Ishikawa (cell line): ENCODE results near the genes SNCG and NUTM2D.

- RRBS = 4% methylated on average over 3 of the region's 53 CpGs
Observed at GRCh38 chr10:86364703-86365543, 1.7 kb downstream of the GRID1 start.

DNA sequence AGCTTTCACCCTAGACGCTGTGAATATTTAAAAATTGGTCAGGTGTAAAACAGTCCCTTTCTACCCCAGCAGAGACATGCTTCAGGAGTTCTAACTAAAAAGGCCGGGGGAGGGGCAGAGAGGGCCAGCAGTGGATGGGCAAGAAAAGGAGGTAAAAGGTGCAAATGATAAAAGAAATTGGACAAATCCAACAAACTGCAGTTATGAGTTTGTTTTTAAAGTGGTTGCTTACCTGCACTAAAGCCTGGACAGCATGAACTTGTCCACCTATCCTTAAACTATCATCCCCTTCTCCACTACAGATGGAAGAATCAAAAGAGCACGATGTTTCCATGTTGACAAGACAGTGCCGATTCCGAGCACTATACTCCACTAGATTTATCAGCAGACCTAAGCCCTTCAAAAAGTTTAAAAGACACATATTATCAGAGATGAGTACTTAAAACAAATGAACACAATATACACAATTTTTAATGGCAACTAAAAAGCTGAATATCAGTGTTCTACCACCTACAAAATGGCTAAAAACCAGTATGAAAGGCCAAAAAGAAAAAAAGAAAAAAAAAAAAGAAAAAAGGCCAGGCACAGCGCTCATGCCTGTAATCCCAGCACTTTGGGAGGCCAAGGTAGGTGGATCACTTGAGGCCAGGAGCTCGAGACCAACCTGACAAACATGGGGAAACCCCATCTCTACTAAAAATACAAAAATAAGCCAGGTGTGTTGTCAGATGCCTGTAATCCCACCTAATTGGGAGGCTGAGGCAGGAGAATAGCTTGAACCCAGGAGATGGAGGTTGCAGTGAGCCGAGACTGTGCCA, 69.6 kb downstream of the WAPL start:
- RRBS = no CpG with 5 or more reads among the region's 8 CpGs

DNA sequence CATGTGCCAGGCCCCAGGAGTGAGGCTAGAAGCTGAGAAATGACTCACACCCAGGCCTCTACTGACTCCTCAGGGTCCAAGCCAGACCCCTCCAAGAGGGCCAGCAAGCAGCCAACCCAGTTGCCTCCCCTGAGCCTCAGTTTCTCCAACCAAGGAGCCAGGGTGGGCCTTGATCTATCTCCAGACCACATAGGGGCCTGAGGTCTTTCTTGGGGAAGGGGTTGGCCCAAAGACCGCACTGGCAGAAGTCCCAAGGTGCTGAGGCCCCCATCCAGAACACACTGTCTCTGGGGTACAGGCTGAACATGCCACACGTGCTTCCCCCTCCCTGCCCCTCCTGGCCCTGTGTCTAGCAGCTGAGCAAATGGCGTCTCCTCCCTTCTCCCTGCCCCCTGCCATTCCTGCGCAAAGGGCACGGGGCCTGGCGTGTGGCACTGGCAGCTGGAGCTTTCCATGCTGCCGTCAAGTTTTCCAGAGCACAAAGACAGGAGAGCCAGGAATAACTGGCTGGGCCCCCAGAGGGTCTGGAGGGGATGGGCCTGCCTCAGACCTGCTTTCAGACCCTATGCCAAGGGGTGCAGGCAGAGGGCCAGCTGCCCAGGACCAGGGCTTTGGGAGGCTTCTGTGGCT, 978 bp upstream of the LDB3 start:
- RRBS = no CpG with 5 or more reads among the region's 7 CpGs

- RRBS = no CpG with 5 or more reads among the region's 8 CpGs
Observed at GRCh38 chr10:86689302-86689844, 21.1 kb downstream of the LDB3 start.

GRCh38 chr10:86710911-86711954, 42.9 kb downstream of the LDB3 start:
- RRBS = 2% methylated on average over 63 of the region's 107 CpGs

DNA sequence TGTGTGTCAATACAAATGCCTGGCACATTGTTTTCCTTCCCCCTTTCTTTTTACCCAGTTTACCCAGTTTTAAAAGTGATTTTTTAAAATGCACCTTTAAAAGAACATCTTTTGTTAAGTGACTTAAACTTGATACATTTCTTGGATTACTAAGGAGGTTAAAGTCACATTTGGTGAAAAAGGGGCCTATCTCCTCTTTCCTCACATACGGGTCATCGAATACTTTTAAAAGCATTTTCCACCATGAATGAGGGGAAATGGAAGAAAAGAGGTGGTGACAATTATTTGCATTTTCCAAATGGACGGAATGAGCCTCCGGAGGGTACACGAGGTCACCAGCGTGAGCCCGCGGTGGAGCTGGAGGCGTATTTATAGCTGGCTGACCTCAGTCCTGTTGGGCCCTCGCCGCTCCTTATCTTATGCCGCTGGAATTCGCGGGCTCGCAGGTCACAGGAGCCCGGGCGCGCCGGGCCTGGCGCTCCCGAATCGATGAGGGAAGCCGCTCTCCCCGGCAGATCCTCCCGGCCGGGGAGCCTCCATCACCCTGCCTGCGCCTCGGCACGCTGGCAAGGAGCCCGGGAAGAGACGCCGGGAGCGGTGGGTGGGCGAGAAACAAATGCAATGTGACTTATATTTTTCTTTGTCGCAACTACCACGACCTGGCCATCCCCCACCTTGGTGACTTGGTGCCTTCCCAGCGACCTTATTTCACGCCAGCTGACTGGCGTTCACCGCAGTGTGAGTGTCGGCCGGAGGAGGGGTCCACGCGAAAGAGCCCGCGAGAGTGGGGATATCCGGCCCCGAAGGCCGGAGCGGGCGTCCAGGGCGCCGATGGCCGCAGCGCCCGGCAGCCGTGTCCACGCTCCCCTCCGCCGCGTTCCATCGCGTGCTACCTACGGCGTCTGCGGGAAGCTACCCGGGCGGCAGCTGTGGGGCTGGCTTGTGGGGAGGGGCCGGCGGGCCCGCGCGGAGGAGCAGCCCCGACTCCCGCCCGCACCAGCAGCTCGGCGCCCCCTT, 744 bp upstream of the BMPR1A start:
- RRBS = 2% methylated on average over 51 of the region's 78 CpGs

GRCh38 chr10:86757706-86758035, 1.3 kb downstream of the BMPR1A start:
- RRBS = no CpG with 5 or more reads among the region's 8 CpGs

- RRBS = no CpG with 5 or more reads among the region's 12 CpGs
Observed at GRCh38 chr10:86769185-86770206, 13.1 kb downstream of the BMPR1A start.

- RRBS = no CpG with 5 or more reads among the region's 8 CpGs
Observed at GRCh38 chr10:86782471-86783752, 26.5 kb downstream of the BMPR1A start.

DNA sequence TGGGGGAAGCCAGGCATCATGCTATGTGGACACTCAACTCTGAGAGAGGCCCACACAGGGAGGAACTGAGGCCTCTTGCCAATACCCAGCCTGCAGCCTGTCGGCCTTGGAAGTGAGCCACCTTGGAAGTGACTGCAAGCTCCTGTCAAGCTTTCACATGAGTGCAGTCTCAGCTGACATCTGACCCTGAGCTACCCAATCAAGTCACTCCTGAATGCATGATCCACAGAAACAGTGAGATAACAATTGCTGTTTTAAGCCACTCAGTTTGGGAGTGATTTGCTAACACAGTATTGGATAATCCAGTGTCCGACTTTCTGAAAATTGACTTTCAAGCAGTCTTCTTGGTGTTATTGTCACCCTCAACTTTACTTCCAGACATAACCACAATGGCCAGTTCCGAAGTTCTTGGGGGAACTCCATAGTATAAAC, 56.3 kb downstream of the MMRN2 start:
- RRBS = no CpG with 5 or more reads among the region's 3 CpGs

GRCh38 chr10:86908488-86909179, 48.8 kb downstream of the MMRN2 start:
- RRBS = no CpG with 5 or more reads among the region's 5 CpGs

- RRBS = no CpG with 5 or more reads among the region's 14 CpGs
Observed at GRCh38 chr10:86958208-86958710, at the start of gene SNCG. TSS of gene SNCG (plus strand) at chr10:86958599.

DNA sequence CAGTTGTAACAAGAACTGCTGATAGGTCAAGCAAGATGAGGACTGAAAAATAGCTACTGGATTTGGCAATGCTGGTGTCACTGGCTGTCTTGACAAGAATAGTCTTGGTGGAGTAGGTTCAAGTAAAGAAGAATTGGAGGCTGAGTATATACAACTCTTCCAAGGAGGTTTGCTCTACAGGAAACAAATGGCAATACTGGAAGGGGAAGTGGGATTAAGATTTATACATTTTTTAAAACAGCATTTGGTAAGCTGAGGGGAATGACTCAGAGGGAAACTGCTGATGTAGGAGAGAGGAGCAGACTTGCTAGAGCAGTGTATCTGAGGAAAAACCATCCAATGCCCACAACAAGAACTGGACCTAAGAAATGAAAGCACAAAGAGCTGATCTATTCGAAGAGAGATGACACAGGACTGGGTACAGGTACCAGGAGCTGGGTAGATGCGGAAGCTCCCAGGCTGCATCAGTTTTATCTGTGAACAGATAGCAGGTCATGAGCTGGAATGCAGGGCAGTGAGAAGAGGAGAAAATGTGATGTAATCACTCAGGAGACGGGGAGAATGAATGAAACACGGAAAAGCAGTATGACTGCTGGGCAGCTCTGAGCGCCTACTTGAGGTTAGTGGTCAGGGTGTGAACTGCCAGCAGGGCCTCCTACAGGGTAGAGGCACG, 34.5 kb downstream of the FAM25A start:
- RRBS = no CpG with 5 or more reads among the region's 6 CpGs

DNA sequence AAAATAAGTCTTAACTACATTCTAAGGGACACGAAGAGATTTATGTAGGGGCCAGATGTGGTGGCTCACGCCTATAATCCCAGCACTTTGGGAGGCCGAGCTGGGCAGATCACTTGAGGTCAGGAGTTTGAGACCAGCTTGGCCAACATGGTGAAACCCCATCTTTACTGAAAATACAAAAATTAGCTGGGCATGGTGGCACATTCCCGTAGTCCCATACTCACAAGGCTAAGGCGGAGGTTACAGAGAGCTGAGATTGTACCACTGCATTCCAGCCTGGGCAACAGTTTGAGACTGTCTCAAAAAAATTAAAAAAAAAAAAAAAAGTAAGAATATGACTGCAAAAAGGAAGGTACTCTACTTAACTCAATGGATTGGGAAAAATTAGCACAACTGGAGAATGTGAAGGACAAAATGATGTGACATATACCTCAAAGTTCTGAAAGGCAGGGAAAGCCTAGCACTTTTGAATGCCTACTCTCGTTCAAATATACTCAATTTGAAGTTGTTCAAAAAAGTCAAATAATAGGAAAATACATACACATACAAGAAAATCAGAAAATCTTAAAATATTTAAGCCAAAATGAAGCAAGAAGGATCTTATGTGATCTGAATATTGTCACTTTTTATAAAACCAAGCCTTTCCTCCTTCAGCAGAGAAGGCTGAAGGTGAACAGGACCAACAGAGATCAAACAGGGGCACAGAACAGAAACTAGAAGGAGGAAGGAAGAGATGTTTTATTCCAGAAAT, 11.6 kb downstream of the GLUD1 start:
- RRBS = no CpG with 5 or more reads among the region's 6 CpGs

- RRBS = no CpG with 5 or more reads among the region's 3 CpGs
Observed at GRCh38 chr10:87170424-87170904, 54.8 kb upstream of the NUTM2A start.

DNA sequence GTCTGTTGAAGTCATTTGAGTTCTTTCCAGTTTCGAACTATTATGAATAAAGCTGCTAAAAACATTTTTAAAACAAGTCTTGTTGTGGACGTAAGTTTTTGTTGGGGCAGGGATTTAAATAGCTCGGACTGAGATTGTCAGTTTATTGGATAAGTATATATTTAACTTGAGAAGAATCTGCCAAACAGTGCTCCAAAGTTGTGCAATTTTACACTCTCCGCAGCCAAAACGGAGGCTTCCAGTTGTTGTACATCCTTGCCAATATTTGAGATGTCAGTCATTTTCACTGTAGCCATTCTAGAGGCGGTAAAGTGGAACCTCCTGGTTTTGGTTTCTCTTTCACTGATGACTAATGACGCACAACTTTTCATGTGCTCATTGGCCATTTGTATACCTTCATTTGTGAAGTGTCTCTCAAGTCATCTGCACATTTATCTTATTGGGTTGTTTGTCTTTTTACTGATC, 24.4 kb upstream of the NUTM2A start:
- RRBS = no CpG with 5 or more reads among the region's 7 CpGs

DNA sequence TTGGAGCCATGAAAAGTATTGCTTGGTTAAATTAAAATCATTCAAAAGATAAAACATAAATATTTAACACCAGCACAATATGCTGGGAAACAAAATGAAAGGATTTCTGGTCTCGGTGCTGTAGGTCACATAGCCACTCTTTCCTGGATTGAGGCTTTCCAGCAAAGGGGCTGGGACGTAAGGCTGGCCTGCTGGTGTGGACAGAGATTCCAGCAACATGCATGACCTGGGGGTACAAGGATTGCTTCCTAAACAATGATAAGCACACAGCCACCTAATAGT, at the start of gene NUTM2D:
Gene NUTM2D (plus strand): TSS at position 177 of the 282 bp plus-strand sequence.
- RRBS = no CpG with 5 or more reads among the region's 2 CpGs

GRCh38 chr10:87504313-87504644, 414 bp upstream of the MINPP1 start:
- RRBS = 2% methylated on average over 5 of the region's 10 CpGs

GRCh38 chr10:87664094-87664293, 4.3 kb downstream of the PAPSS2 start:
- RRBS = no CpG with 5 or more reads among the region's 1 CpG

DNA sequence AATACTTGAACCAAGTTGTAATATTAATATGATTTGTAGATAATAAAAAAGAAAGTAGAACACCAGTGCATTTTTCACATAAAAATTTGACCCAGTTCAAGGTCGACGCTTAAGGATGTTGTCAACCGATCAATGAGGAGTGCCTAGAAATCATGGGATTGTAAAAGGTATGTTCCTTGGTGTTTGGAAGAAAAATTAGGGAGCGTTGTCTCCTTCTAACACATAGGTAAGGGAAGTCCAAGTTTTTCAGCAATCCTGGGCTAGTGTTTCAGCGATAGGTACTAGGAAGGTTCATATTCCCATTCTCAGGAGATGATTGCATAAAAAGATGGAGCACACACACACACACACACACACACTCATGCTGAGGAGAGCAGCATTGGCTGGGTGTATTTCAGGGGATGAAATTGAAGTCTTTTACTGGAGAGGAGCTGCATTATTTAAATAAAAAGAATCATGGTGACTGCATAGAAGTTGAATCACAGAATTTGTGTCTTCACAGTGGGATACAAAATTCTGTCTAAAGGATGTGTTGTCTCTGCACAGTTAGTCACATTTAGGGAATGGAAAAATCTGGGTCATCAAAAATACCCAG, 10.7 kb downstream of the PAPSS2 start:
- RRBS = no CpG with 5 or more reads among the region's 5 CpGs